Ishikawa (cell line): ENCODE measurements around a stretch of chr20.

- RRBS: no CpG with 5 or more reads among the region's 2 CpGs
Observed at GRCh38 chr20:48736389-48737076, 91.3 kb downstream of the PREX1 start.

- RRBS: no CpG with 5 or more reads among the region's 24 CpGs
Observed at GRCh38 chr20:48768920-48770017, 58.5 kb downstream of the PREX1 start.

GRCh38 chr20:48938629-48939176 is 17.2 kb downstream of the ARFGEF2 start:
- RRBS: no CpG with 5 or more reads among the region's 9 CpGs

DNA sequence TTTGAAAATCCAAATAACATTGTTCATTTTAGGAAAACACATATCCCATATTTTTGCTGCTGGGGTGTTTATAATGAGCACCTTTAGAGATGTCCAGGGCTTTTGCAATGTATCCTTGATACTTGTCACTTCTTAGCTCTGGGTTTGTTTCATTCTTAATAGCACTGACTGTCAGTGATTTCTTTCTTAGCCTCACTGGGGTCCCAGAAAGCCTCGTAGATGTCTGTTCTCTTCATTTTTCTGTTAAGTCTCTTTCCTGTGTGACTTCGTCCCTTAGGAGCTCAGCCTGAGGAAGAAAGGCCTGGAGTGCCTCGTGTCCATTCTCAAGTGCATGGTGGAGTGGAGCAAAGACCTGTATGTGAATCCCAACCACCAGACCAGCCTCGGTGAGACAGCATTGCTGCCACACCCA is 53.0 kb downstream of the ARFGEF2 start:
- RRBS: no CpG with 5 or more reads among the region's 4 CpGs

DNA sequence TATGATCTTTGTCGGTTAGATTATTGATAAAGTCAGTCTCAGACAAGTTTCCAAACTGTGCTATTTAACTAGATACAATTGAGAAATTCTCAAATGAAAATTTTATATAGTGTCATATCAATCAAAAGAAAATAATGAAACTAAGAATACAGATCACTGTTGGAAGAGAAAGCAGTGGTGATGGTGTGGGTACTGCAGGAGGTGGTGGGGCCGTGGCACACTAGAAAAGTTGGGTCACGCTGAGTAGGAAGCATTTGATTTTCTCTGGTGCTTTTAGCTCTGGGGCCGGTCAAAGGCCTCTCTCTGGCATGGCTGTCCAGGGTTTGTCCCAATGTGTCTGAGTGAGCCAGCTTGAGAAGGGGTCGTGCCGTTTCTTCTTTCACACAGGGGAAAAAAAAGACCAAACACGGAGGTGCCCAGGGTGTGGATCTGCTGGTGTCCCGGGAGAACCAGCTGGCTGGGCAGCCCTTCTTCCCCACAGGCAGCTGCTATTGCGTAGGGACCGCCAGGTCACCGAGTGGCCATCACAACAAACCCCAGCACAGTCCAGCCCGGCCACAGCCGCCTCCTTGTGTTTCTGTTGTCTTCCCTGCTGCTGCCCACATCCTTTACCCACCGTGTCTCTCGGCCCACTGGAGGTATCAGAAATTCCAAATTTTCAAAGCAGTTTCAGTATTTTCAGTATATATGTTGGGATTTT is 68.2 kb downstream of the CSE1L start:
- RRBS: 88% methylated on average over 2 of the region's 15 CpGs

DNA sequence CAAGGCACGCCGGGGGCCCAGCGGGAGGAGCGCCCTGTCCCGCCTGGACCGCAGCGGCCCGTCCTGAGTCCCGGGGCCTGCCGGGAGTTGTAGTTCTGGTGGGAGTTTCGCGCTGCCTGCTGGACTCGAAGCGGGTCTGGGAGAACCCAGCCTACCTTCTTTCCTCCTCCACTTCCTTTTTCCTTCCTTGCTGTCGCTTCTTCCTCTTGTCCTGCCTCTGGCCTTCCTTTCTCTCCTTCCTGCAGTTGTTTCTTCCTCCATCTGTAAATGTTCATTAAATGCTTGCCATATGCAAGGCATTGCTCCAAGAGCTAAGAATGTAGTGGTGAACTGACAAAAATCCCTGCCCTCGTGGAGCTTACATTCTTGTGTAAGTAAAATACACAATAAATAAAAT is 355 bp upstream of the STAU1 start:
- RRBS: 1% methylated on average over 9 of the region's 16 CpGs

GRCh38 chr20:49244059-49244820 is 25.0 kb downstream of the DDX27 start:
- RRBS: no CpG with 5 or more reads among the region's 6 CpGs

DNA sequence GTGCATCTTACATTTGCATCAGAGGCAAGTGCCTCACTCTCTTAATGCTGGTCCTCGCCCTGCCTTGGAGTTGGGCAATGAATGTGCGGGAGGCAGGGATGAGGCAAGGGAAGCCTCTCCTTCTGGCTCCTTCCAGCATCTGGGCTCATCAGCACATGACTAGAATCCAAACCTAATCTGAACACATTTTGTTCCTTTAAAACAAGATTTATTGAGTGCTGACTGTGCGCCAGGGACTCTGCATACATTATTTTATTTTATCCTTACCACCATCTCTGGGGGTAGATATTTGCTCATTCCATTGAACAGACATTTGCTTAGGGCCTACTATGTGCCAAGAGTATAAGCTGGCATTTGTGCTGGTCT is 71.9 kb upstream of the ZNFX1 start:
- RRBS: no CpG with 5 or more reads among the region's 3 CpGs

GRCh38 chr20:49475257-49475836 is 7.1 kb downstream of the KCNB1 start:
- RRBS: no CpG with 5 or more reads among the region's 5 CpGs

DNA sequence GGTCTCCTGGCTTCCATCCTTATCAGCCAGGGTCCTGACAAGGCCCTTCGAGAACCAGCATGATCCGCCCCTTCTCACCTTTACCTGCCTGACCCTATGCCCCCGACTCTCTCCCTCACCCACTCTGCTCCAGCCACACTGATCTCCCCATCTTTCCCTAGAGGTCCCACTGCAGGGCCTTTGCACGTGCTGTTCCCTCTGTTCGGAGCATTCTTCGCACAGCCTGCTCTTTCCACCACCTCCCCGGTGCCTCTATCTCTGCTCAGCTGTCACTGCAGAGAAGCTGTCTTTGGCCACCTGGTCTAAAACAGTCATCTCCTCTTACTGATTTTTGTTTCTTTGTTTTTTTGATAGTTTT is 1.5 kb upstream of the PTGIS start:
- RRBS: no CpG with 5 or more reads among the region's 7 CpGs

DNA sequence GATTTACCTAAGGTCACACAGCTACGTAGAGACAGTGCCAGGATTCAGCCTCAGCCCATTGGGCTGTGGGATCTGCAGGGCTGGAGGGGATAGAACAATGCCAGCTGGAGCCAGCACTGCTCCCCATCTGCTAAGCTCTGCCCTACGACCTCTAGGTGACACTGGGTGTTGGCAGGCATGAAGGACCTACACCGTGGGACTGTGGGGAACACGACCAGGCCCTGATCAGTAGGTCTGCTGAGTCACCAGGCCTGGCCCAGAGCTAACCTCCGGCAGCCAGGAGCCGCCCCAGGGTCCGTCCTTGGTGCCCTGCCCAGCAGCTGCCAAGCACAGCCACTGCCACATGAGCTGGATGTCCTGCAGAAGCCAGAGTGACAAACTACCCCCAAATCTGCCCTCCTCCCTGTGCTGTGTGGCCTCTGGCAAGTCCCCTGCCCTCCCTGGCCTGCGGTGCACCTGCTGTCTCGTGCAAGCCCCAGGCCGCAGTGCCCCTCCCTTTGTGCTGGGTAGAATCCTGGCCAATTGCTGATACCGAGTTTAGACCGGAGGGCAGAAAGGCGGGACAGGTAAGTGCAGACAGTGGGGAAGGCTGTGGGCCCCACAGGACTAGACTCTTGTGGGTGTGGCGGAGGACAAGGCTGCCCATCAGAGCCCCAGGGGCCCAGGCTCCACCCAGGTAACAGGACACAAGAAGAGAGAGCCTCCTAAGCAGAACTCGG is 47.7 kb upstream of the PTGIS start:
- RRBS: no CpG with 5 or more reads among the region's 15 CpGs

DNA sequence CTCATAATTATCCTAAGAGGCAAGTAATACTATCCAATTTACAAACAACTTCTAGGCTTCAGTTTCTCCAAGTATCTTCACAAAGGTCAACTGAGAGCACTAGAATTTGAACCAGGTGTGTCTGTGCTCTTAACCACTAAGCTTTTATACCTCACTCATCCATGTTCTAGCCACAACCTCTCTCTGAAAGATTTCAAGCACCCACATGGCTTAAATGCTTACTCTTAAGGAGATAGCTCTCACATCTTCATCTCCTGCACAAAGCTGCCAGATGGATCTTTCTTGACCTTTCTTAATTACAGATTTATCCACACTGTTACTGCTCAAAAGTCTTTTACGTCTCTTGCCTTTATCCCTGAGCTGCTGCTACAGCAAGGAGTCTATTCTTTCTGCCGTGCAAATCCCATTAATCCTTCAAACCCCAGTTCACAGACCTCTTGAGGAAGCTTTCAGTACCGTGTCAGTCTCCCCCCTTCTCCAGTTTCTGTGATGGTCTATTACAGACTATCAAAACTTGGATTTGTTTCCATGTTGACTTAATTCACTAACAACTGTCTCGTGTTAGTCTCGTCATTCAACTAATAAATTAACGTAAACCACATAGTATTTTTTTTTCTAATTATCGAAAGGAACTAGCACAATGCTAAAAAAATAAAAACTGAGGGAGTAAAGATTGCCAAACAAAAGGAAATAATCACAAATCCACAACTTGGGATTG is 54.6 kb downstream of the B4GALT5 start:
- RRBS: no CpG with 5 or more reads among the region's 7 CpGs

DNA sequence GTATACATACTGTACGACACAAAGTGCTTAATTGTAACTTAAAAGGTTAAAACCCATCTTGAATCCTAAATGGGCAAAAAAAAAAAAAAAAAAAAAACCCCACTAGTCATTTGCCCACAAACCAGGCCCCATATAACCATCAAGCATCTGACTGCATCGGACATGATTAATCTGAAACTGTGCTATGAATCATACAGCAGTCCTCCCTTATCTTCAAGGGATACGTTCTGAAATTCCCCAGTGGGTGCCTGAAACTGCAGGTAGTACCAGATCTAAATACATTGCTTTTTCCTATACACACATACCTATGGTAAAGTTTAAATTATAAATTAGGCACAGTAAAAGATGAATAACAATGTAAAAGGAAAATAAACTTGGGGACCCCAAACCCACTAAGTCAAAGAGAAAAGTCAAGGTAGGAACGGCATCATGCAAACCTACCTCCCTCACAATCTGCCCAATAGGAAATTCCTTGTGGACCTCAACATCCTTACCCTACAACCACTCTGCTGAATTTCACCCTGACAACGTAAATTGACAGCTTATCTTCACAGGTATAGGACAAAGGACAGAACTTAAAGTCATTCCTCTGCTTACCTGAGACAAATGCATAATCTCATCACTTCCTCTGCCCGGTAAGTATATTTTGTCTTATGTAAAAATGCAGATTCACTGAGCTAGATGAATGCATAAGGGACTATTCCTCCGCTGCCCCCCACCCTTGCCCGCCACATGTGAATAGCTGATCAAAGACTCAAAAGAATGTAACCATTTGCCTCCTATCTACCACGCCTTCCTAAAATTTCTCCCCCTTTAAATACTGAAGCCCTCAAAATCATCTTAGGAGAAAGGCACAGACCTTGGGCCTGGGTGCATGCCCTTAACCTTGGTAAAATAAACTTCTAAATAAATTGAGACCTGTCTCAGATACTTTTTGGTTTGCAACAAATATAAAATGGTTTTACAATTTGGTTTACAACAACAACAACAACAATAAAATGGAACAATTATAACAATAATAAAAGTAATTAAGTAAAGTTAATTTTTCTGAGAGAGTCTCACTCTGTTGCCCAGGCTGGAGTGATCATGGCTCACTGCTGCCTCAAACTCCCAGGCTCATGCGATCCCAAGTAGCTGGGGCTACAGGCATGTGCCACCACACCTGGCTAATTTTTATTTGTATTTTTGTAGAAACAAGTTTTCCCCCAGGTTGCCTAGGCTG is 14.0 kb downstream of the B4GALT5 start:
- RRBS: no CpG with 5 or more reads among the region's 10 CpGs

DNA sequence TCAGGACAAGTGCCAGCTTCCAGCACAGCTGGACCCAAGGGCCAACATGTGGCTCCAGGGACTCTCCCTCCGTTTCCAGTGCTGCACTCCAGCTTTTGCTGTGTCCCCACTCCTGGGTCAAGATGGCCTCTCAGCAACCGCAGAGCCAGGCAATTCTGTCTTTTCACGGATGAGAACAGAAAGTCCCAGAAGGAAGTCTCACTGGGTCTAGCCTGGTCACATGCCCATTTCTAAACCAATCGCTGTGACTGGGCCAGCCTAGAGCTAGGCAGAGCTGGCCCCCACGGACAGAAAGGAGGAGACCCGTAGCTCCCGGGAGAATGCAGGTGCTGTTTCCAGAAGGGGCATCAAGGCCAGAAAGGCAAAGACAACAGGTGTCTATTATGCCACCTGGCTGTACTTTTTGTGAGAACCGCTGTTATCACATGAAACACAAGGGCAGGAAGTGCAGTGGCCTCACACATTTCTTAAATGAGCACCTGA is 36.9 kb upstream of the B4GALT5 start:
- RRBS: no CpG with 5 or more reads among the region's 8 CpGs

DNA sequence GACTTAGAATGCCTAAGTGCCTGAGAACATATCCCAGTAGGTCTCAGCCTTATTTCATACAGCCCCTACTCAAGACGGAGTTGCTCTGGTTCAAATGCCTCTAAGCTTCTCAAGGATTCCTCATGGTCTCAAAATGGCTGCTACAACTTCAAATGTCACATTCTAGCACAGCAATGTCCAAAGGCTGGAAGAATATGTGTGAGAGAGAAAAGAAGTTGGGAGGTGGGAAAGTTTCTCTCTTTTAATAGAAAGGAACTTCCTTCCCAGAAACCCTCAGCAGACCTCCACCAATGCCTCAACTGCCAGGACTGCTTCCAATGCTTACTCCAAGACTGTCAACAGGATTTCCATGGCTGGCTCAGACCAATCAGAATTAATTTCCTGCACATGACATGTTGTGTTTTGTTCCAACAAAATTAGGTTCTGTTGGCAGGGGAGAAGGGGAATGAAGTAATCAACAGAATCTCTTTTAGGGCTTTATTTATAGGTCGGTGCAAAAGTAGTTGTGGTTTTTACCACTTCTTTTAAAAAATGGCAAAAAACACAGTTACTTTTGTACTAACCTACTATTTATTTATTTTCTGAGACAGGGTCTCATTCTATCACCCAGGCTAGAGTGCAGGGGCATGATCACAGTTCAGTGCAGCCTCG is 46.4 kb upstream of the SLC9A8 start:
- RRBS: no CpG with 5 or more reads among the region's 3 CpGs

- RRBS: no CpG with 5 or more reads among the region's 2 CpGs
Observed at GRCh38 chr20:49821929-49822352, 9.3 kb downstream of the SLC9A8 start.

- RRBS: no CpG with 5 or more reads among the region's 29 CpGs
Observed at GRCh38 chr20:49886407-49887123, 28.8 kb downstream of the SPATA2 start.

DNA sequence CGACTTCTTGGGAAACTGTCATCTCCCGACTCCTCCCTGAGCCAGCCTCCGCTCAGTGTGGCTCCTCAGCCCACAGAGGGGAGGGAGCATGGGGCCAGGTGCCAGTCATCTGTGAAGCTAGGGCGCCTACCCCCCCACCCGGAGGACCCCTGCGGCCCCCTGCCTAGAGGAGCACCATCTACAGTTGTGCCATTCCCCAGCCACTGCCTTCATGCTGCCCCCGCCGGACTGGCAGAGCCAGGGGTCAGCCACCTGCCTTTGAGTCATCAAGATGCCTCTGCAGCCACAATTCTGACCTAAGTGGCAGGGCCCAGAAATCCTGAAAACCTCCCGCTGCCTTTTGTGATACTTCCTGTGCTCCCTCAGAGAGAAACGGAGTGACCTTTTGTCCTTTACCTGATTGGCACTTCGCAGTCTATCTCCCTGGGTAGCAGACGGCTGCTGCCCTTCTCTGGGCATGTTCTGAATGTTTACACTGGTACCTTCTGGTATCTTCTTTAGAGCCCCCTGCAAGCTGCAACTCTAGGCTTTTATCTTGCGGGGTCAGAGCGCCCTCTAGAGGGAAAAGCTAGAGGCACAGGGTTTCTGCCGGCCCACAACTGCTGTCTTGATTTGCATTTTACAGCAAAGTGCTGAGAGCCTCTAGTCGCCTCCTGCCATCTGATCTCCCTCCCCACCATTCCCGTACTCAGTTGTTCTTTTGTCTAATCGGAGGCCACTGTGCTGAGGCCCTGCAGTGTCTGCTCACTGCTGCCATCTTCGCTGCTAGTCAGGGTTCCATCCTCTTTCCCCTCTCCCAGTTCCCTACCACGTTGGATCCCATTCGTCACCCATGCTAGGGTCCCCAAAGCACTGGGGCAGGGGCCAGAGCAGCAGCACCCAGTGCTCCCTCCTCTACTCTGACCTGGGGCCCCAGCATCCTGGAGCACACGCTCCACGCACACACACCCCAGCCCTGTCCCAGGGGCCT is 26.9 kb downstream of the SPATA2 start:
- RRBS: 72% methylated on average over 4 of the region's 23 CpGs

GRCh38 chr20:49906050-49907033 is 9.0 kb downstream of the SPATA2 start:
- RRBS: 93% methylated on average over 3 of the region's 51 CpGs

- RRBS: no CpG with 5 or more reads among the region's 28 CpGs
Observed at GRCh38 chr20:49909526-49910398, 5.6 kb downstream of the SPATA2 start.